H9 (cell line): ENCODE measurements around a stretch of chr1.

GRCh38 chr1:112020578-112020943, 31.1 kb upstream of the KCND3 start:
- PRO-cap = no peak

GRCh38 chr1:112394054-112395027, 1.7 kb upstream of the CTTNBP2NL start:
- PRO-cap = no peak

GRCh38 chr1:112396758-112397722, 1.0 kb downstream of the CTTNBP2NL start:
- PRO-cap = unidirectional peak, minus-strand start at chr1:112396866

- PRO-cap = no peak
Measured at GRCh38 chr1:112431578-112432093, 35.6 kb downstream of the CTTNBP2NL start.

- PRO-cap = unidirectional peak, minus-strand start at chr1:112620283
Measured at GRCh38 chr1:112620240-112620596, 586 bp downstream of the CAPZA1 start.

DNA sequence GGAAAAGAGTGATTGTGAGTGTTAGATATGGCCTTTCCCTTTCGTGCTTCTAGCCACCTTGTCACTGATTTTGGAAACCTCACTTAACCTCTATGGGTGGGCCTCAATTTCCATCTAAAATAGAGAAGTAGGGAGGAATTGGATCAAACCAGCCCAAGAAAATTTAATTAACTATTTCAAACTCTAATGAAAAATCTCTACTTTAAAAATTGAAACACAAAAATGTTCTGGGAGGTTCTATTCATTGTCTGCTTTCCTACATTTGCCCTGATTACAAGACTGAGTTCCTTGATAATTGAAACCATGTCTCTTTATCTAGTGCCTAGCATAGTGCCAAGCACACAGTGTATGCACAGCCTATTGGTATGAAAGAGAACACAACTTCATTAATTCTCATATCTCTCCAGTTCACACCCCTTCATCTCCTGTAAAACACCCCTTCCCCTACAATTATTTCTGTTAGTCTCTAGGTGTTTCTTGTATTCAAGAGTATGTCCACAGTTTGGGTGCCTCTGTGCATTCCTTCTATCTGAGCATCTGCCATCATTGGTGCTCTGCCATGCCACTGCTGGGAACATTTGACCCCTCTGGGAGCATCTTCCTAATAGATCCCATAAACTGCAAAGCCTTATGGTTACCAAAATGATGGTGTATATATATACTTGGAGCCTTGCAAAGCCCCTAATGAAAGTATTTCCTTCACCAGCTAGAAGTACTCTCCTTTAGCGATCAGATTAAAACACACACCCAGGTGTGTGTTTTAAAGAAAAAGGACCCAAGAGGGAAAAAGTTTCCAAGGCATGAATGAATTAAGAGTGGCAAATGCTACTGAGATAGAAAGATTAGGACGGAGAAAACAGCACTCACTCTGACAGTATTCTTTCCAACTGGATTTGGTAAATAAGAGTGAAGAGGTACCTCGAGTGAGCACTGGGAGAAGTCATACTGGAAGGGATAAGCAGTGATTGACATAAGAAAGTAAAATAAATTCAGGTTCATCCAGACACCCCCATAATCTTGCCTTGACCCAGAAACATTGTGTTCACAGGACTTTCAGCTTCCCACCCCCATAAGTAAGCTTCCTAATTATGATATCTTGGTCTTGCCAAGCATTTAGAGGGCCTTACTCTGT, 5.4 kb downstream of the CAPZA1 start:
- PRO-cap = no peak

- PRO-cap = no peak
Measured at GRCh38 chr1:112714009-112714905, 875 bp downstream of the PPM1J start.

GRCh38 chr1:112744179-112744615, 25.5 kb downstream of the TAFA3 start:
- PRO-cap = no peak

- PRO-cap = bidirectional peak, plus-strand start at chr1:112849530, minus-strand start at chr1:112849440
Measured at GRCh38 chr1:112849362-112849588, 106.7 kb downstream of the SLC16A1 start.

DNA sequence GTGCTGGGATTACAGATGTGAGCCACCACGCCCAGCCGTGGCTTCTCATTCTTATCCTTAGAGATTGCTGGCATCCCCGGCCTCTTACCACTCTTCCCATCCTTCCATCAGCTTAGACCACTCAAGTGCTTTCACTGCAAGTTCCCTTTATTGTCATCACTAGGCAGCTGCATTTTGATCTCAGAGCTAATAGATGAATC, 88.6 kb downstream of the SLC16A1 start:
- PRO-cap = no peak

- PRO-cap = no peak
Measured at GRCh38 chr1:112881752-112882140, 74.2 kb downstream of the SLC16A1 start.

GRCh38 chr1:113197609-113198302, 124.8 kb downstream of the LRIG2 start:
- PRO-cap = no peak

DNA sequence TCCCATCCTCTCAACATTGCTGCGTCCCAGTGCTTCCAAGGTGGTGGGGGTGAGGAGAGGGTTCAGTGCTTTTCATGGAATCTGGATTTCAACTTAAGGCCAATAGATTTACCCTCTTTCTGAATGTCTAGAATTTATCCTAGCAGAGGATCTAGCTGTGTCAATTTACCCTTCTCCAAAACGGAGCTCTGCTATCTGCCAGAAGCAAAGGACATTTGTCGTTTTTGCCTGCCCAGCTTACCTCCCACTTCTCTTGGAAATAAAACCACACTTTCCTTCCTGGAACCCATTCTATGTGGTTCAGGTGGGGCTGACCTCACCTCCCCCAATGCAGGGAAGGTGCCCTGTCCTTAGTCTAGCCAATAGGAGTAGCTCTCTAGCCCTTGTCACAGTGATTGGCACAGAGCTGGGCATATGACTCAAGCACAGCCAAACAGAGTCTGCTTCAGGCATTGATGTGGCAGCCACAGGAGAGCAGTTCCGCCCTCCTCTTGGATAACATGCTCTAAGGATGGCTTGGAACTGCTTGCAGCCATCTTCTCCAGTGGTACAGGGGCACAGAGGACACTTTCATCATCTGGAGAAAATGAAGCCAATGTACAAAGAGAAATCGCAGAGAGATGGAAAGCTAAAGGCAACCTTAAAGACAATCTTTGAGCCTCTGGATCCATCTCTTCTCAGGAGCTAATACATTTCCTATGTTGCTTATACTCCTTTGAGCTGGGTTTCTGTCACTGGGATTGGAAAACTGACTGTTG, 134.0 kb downstream of the LRIG2 start:
- PRO-cap = no peak

- PRO-cap = no peak
Measured at GRCh38 chr1:113252747-113253079, 137.6 kb upstream of the MAGI3 start.

DNA sequence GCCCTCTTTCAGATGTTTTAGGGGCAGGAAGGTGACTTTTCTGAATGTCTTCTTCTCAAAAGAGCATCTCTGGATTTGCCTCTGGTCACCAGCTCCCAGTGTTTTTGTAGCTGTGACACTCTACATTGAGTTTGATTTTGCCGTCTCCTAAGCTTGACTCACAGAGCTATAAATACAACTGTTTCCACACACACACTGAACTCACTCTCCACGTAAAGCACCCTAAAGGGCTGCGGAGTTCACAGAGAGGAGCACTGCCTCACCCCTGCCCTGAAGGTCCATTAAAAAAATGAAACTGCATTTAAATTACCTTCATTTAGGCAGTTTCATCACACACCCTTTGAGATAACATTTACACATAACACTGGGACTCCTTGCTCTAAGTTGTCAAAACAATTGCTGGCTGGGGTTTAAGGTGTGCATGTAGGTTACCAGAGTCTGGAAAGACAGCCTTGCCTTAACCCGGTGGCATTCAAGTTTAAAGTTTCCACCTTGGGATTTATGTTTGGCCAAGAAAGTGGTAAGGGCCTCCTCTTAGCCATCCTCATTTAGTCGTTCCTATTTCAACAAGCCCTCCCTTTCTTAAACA, 137.1 kb upstream of the MAGI3 start:
- PRO-cap = no peak

GRCh38 chr1:113496938-113497301, 106.6 kb downstream of the MAGI3 start:
- PRO-cap = unidirectional peak, plus-strand start at chr1:113497201

- PRO-cap = no peak
Measured at GRCh38 chr1:113680773-113681405, 78.4 kb downstream of the PHTF1 start.

- PRO-cap = no peak
Measured at GRCh38 chr1:113706577-113707299, 52.5 kb downstream of the PHTF1 start.

- PRO-cap = no peak
Measured at GRCh38 chr1:113901645-113902153, 2.9 kb downstream of the AP4B1 start.

GRCh38 chr1:113912395-113913502, 7.6 kb downstream of the DCLRE1B start:
- PRO-cap = no peak